Subcutaneous preadipocyte (primary cell): Measurements from ENCODE around the gene RTN4.

GRCh38 chr2:54630678-54631817 lies 92.4 kb upstream of the EML6 start:
- CAGE, long polyA plus RNA: no peak

DNA sequence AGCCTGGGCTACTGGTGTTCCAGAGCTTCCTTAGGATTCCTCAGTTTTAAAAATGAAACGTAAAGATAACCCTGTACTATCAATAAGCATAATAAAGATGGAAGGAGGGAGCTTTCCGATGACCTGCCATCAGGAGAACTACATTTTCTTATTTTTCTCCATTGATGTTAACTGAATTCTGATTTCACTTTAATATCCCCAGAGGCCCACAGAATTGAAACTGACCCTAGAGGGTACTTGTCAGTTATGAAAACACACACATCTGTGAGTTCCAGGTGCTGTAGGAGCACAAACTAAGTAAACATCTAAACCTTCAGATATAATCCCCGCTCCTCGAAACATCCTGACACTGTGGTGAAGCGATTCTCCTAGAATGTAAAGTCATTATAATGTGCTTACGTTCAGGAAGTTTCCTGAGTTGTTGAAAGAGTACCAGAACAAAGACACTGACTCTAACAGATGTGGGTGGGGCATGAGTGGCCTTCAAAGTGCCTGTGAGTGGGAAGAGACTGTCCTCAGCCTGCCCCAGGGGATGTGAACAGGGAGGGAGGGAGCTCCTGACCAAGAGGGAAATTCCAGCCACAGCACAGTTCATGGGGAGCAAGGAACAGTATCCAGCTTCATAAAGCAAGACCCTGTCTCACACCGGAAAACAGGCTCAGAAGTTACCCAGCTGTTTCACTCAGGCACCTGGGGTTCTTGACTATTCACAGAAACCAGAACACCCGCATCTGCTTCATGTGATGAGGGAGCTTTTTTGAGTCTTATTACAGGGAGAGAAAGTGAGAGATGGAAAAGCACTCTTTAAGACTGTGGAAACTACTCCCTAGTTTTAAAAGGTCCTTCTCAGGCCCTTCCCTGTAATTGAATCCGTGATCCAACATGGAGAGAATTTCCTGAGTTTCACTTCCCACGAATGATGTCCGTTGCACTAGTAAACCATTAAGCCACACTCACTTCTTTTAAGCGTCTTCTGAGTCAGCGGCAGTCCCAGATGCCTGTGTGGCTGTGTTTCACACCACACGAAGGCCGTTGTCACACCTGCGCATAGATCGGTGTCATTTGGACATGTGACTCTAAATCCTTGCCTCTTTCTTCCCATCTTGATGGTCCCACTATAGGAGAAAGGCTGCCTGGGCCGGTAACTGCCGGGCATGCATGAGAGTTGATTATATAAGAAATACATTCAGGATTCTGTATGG lies 88.7 kb upstream of the EML6 start:
- CAGE, long polyA plus RNA: no peak

- CAGE, long polyA plus RNA: no peak
Observed at GRCh38 chr2:54636397-54637095, 86.9 kb upstream of the EML6 start.

DNA sequence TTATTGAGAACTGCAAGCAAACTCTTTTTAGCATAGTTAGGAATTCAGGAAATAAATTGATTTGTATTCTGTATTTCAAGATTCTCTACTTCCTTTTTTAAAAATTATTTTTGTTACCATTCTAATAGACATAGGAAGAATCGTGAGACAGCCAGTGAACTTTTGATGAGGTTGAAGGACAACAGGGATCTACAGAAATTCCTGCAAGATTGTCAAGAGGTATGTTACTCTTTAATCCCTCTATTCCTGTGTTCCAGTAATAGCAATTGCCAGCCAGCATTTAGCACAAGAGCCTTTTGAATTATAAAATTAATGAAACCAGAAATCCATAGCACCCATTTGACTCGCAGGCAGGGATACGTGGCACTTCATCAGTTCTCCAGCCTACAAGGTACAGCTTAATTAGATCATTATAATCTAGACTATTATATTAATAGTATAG lies 85.9 kb upstream of the EML6 start:
- CAGE, long polyA plus RNA: no peak

DNA sequence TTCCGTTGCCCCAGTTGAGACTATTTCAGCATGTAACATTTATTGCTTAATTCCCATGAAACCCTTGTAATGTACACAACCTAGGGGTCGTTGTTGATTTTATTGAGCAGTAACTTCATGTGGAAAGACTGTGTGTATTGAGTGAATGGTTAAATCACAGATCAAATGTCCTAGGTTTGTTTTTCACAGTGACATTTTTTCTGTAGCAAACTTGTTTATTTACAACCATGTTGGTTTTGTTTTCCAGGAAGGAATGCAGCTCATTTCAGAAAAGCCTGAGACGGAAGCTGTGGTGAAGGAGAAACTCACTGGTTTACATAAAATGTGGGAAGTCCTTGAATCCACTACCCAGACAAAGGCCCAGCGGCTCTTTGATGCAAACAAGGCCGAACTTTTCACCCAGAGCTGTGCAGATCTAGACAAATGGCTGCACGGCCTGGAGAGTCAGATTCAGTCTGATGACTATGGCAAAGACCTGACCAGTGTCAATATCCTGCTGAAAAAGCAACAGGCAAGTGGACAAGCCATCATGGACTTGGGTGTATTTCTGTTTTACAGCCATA lies 79.3 kb upstream of the EML6 start:
- CAGE, long polyA plus RNA: no peak

GRCh38 chr2:54646818-54647448 lies 76.5 kb upstream of the EML6 start:
- CAGE, long polyA plus RNA: no peak

DNA sequence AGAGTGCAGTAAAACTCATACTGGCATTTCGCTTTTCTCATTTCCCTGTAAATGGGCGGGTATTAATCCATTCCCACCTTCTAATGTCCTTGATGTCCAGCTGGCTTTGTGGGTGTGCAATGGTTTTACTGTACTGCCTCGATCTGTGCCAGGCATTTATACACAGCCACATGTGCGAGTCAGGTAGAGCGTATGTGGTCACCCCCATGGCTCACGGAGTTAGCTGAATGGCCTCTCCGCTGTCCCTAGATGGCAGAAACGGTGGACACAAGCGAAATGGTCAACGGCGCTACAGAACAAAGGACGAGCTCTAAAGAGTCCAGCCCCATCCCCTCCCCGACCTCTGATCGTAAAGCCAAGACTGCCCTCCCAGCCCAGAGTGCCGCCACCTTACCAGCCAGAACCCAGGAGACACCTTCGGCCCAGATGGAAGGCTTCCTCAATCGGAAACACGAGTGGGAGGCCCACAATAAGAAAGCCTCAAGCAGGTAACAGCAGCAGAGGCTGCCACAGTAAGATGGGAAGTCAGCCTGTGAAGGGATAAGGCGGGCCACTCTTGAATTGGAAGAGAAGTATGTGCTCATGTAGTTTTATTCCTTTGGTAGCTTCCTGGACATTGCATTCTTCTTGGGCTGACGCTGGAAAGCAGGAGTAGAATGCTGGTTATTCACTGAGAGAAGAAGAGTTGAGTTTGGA lies 59.1 kb upstream of the EML6 start:
- CAGE, long polyA plus RNA: no peak

DNA sequence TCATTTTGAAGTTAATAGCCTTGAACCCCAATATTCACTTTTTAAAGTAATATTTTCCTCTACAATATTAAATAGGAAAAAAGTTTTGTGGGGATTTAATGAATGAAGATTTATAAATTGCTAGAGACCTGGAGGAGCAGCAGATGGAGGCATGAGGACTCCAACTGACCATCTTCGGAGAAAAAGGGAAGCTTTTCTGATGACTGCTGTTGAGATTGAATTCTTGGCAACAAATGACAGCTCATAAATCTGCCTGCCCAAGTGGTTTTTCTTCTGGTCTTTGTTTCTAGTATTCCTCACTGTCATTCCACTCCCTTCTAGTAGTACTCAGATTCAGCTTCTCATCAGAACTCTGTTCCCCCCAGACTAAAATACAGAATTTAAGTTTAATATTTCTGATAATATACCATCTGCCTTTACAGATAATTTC lies 157.0 kb downstream of the EML6 start:
- CAGE, long polyA plus RNA: no peak

DNA sequence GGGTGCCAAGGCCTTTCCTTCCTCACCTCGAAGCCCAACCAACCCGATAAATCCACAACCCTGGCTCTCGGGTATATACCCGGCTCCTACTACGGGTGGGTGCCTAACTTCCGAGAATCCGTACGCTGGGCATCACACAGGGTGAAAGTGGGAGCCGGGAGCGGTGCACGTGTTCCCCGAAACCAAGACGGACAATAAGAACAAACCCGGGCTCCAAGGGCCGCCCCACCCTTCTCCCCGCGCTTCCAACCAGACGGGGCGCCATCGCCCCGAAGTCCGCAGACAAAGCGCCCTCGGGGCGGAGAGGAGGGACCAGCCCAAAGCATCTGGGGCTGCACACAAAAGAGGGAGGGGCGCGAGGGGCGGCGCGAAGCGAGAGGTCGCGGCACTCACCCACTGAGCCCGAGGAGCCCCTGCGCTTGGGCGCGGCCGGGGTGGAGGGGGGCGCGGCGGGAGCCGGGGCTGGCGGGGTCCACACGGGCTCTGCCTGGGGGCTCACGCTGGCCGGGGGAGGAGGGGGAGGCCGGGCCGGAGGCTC lies 830 bp downstream of the RTN4 start:
- CAGE, long polyA plus RNA: no peak

DNA sequence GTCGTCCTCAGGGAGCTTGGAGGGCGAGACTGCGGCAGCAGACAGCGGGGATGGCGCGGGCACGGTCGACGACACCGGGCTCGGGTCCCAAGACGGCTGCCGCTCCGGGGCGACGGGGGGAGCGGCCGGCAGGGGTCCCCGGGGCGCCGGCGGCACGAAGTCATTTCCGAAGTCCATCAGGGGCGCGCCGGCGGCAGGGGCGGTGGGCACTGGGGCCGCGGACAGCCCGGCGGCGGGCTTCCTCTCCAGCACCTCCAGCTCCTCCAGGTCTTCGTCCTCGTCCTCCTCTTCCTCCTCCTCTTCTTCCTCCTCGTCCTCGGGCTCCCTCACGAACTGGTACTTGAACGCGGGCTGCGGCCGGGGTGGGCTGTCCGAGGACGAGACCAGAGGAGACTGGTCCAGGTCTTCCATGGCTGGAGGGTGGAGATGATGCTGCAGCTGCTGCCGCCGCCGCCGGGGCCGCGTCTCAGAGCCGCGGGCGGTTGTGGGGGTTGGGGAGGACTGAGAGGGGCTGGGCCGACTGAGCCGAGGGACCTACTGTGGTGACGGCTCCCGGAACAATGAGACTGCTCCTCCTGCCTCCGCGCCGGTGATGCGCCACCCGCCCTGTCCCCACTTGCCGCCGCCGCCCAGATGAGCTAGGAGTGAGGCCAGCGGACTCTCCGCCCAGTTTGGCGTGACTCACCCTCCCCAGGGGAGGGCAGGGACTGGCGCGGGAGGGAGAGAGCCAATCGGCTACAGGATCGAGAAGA lies at the start of gene RTN4:
TSS of gene RTN4 (minus strand) at position 562 of the 752 bp plus-strand sequence.
- CAGE, long polyA plus RNA: start-site peak on the minus strand centred at position 544 of the sequence, 156 bp wide, 9,620 and 2,539 reads in 2 replicates

GRCh38 chr2:55123688-55124354 lies 73.6 kb upstream of the RTN4 start:
- CAGE, long polyA plus RNA: no peak

DNA sequence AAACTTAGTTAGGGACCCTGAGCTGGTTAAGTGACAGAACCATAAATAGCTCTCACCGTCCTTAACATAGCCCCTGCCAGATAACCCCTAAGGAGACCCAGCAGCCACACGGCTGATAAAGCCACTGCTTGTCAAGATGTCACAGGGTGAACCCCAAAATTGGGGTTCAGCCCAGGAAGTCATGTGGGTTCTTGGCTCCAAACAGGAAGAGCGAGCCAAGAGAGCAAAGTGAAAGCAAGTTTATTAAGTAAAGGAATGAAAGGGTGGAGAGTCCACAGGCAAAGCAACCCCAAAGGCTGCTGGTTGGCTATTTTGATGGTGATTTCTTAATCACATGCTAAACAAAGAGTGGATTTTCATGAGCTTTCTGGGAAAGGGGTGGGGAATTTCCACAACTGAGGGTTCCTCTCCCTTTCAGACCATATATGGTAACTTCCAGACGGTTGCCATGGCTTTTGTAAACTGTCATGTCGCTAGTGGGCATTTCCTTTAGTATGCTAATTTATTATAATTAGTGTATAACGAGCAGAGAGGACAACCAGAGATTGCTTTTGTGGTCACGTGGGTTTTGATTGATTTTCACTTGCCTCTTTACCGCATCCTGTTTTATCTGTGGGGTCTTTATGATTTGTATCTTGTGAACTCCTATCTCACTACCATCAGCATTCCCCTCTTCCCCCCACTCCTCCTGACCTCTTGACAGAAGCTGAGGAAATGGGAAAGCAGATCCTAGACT lies 83.6 kb upstream of the RTN4 start:
- CAGE, long polyA plus RNA: no peak

DNA sequence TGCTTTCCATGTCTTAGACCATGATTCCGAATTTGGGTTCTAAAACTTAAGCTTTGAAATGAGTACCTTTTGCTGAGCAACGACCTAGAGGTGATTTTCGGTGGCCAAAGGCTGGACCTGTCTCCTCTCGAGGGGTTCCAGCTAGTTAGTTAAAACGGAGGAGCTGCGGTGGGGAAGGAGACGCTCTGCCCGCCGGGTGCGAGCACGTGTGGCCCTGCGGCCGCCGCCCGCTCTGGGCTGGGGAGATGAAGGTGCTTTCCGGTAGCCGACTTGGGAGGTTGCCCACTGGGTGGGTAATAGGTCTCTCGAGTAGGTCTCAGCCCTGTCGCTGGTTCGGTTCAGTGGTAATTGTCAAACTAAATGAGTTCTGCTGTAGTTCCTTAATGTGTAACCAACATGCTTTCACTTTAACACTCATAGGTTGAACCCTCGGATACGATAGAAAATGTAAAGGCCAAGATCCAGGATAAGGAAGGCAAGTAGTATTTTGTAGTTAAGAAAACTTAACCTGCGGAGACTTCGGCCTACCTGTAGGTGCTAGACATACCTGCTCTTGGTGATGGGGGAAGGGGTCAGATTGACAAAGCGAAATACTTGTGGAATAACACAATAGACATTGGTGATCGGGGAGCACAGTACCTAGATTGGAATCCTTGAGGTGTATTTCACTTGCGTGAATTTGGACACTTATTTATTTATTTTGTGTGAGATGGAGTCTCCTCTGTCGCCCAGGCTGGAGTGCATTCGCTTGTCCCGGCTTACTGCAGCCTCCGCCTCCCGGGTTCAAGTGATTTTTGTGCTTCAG lies 657 bp downstream of the RPS27A start:
- CAGE, long polyA plus RNA: no peak

DNA sequence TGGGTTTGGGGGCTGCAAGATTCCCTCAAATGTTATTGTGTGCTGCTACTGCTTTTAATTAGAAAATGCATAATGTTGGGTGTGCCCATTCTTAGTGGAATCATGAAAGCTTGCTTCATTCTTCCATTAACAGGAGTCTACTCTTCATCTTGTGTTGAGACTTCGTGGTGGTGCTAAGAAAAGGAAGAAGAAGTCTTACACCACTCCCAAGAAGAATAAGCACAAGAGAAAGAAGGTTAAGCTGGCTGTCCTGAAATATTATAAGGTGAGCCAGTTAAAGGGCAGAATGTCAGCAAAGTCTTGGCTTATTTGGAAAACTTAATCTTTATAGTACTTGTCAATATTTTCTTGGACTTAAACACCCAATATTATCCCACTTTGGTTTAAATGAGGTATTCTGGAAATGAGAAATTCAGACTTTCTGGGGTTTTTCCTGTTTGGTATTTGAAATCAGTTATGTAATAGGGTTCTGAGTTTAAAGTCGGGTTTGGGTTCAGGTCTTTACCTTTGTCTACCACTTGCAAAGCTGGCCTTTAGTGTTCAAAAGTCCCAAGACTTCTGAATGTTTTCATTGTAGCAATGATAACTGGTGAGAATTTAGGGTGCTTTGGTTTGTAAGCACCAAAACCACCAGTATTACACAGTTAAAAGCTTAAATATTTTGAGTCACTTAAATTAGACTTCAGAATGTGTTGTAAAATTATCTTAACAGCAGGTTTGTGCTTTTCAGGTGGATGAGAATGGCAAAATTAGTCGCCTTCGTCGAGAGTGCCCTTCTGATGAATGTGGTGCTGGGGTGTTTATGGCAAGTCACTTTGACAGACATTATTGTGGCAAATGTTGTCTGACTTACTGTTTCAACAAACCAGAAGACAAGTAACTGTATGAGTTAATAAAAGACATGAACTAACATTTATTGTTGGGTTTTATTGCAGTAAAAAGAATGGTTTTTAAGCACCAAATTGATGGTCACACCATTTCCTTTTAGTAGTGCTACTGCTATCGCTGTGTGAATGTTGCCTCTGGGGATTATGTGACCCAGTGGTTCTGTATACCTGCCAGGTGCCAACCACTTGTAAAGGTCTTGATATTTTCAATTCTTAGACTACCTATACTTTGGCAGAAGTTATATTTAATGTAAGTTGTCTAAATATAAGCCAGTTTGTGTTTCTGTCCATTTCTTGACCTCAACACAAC lies 2.6 kb downstream of the RPS27A start:
- CAGE, long polyA plus RNA: no peak

- CAGE, long polyA plus RNA: no peak
Observed at GRCh38 chr2:55235895-55236313, 3.4 kb downstream of the RPS27A start.

DNA sequence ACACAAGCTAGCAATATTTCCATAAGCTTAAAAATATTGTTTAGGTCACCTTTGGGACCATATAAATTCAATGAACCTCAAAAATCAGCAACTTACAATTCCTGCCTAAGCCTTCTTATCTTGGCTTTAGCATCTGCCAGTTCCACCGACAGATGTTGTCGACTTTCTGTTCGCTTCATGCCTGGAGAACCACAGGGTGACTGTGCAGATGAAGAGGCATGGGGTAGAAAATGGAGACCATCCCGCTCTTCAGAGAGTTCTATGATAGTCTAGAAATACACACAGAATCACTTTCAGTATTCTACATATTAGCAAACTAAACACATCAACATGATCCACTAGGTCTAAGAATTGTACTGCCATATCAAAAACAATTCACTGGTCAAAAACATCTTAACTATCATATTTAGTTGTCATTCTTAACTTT lies 64.2 kb downstream of the CCDC88A start:
- CAGE, long polyA plus RNA: no peak

DNA sequence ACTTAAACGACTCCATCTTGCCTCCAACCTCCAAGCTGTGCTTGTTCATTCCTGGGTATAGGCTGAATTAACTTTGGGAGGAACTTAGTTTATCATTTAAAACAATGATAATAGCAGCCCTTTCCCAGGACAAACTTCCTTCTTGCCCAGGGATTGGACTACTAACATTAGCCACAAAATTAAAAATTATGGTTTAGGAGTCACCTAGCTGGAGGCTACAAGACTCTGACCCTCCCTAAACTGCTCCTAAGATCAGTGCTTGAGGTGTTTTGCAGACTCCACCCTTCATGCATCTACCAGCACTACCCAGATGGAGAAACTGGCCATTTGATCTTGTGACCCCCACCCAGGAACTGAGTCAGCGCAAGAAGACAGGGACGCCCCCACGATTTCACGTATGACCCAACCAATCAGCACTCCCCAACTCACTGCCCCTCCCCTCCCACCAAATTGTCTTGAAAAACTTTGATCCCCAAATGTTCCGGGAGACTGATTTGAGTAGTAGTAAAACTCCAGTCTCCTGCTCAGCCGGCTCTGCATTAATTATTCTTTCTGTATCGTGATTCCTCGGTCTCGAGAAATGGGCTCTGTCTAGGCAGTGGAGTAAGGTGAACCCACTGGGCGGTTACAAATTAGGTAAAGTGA lies 40.1 kb upstream of the CCDC88A start:
- CAGE, long polyA plus RNA: no peak

DNA sequence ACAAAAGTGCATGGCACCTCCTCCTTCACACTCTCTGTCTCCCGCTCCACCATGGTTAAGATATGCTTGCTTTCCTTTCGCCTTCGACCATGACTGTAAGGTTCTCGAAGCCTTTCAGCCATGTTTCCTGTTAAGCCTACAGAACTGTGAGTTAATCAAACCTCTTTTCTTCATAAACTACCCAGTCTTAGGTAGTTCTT lies 42.8 kb downstream of the CFAP36 start:
- CAGE, long polyA plus RNA: no peak

GRCh38 chr2:55672069-55673205 lies 21.2 kb downstream of the PNPT1 start:
- CAGE, long polyA plus RNA: no peak

GRCh38 chr2:55701880-55702246 lies 8.2 kb upstream of the PNPT1 start:
- CAGE, long polyA plus RNA: no peak